ENCODE measurements around the gene ZNF140.

DNA sequence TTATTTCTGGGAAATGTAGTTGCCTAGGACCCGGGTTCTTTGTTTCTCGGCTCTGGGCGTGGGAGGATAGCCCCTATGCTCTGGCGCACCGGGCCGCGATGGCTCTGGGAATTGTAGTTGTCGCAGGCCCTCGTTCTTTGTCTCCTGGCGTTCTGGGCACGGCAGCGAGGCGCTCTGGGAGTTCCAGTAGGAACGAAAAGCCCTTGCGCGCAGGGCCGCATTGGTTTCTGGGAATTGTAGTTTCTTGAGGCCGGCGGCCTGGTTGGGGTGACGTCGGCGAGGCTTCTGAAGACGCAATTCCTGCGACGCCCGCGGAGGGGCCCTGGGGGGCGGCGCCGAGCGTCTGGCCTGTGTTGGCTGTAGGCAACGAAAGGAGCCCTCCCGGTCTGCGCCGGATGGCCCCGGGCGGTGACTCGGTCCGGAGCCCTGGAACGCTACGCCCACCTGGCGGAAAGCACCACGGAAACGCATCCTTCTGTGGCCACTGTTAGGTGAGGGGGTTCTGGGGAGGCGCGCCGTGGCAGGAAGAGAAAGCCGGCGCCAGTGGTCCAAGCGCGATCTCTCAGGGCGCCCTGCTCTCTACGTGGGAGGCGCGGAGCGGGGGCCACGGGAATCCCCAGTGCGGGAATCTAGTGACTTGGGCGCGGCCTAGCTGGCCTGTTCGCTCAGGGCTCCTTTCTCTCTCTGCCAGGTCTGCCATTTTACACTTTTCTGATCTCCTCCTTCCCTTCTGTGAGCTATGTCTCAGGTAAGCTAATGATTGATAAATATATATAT lies at the start of gene ZNF140:
Gene ZNF140, plus strand, starts transcription at position 342 of the 777 bp plus-strand sequence.
- RAMPAGE, long total RNA = start-site peak on the plus strand centred at position 338 of the sequence, 27 bp wide, 19 and 11 reads in 2 replicates
- RRBS = 8% methylated on average over 9 of the region's 61 CpGs
PRO-cap:
- standard = bidirectional peak, plus-strand start at position 335 of the sequence, minus-strand start at position 154 of the sequence
- CoPRO, capped RNA only, 2 experiments = peak in 2 of 2 experiments; most common plus-strand start position 394 of the sequence (in 2); most common minus-strand start position 199 of the sequence (in 1)
- CoPRO, capped and uncapped RNA, 2 experiments = peak in 2 of 2 experiments; most common plus-strand start position 351 of the sequence (in 1); most common minus-strand start position 199 of the sequence (in 1)
- CoPRO, uncapped RNA only, 2 experiments = no peak in any of the 2 experiments
CAGE:
- cytosol, long polyA plus RNA = no peak
- long polyA plus RNA = no peak
- nucleolus, long total RNA = no peak
- nucleus, long polyA plus RNA = no peak

DNA sequence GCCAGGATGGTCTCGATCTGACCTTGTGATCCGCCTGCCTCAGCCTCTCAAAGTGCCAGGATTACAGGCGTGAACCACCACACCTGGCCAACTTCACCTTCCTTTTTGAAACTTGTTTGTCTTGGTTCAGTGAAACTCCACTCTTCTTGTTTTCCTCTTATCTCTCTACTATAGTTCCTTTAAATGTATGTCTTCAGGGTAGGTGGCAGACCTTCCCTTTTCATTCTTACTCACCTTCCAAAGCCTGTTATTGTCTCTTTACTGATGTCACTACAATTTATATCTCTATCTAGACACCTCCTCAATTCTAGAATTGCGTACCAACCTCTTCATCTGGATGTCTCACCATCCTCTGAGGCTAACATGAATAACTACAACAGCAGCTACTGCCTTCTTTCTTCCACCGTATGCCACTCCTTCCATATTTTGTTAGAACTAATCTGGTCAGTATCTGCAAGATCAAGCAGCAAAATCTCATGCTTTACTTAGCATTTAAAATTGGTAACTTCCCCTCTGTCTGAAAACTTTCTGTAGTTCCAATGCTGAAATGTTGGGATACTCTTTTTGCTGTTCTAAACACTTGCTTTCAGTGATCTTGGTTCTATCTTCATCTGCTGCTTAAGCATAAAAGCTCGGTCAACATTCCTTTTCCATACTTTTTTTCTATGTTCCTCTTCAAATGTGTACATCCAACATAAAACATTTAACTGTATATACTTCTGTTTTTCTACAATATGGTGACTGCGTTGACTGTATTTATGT lies 11.7 kb downstream of the ZNF891 start:
- RAMPAGE, long total RNA = no peak
- RRBS = no CpG with 5 or more reads among the region's 7 CpGs
PRO-cap:
- standard = no peak
- CoPRO, capped RNA only, 2 experiments = no peak in any of the 2 experiments
- CoPRO, capped and uncapped RNA, 2 experiments = no peak in any of the 2 experiments
- CoPRO, uncapped RNA only, 2 experiments = no peak in any of the 2 experiments
CAGE:
- cytosol, long polyA plus RNA = no peak
- long polyA plus RNA = no peak
- nucleolus, long total RNA = no peak
- nucleus, long polyA plus RNA = no peak